Gastrocnemius medialis (tissue), 3 donors: ENCODE results near the genes CNPPD1, GMPPA and INHA.

DNA sequence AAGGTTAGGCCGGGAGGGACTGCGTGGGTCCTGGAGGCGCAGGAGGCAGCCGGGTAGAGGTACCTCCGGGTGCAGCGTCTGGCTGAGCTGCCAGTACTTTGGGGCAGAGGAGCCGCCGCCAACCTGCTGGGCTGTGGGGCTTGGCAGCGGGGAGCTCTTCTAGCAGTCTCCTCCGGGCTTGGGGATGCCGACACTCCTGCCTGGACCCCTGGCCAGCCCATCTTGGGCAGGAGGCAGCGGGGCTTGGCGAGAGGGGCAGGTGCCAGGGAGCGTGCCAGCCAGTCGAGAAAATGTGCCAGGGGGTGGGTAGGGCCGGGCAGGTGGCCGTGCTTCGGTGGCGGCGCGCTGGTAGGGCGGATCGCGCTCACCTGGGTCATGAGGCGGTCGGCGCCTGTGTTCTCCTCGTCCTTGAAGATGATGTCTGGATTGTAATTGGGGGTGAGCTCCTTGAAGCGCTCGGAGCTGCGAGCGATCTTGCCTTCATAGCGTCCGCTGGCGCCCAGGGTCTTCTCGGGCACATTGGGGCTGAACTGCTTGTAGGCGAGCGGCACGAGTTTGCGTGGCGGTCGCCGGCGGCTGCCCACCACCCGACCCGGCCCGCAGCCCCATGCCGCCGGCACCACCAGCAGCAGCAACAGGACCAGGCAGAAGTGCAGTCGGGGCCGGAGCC, 801 bp downstream of the IHH start:
- PRO-cap: no peak
- RAMPAGE, long total RNA, 3 experiments: no peak in any of the 3 experiments

DNA sequence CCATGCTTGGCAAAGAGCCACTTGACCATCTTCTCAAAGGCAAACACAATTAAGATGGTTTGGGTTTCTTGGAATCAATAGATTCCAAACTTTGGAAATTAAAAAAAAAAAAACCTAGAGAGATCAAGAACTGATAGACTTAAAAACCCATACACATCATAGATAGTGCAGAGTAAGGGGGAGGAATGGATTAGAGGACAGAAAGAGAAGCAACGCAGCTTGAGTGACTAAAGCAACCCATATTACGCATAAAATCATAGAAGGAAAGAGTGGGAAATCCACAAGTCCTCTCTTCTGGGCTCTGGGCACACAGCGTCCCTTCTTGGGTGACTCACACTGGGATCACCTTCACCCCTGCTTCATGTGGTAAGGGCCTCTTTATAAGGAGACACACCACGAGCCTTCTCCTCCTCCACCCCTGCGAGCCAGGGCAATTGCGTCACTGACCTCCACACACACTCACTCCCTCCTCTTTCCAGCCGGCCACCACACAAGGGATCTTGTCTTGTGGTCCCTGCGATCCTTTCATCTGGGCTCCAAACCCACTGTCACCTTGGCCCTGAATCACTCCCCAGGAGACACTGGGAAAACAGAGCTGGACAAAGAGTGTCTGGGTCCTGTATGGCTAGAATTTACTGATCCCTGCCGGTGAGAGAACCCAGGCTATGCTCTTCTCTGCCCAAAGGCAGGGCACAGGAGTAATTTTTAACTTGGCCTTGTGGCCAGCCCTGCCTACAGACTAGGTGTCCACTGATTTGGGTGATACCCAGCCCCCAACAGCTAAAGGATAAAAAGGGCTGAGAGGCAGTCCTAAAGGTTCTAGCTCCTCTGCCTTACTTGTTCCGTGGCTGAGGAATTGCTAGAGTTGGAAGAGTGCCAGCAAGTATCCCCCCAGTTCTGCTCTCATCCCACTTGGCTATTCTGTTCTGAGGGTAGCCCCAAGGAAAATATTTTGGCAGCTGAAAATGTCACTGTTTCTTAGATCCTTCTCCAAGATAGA, 35.3 kb downstream of the NHEJ1 start:
- PRO-cap: unidirectional peak, plus-strand start at position 462 of the sequence
- RAMPAGE, long total RNA, 3 experiments: no peak in any of the 3 experiments

DNA sequence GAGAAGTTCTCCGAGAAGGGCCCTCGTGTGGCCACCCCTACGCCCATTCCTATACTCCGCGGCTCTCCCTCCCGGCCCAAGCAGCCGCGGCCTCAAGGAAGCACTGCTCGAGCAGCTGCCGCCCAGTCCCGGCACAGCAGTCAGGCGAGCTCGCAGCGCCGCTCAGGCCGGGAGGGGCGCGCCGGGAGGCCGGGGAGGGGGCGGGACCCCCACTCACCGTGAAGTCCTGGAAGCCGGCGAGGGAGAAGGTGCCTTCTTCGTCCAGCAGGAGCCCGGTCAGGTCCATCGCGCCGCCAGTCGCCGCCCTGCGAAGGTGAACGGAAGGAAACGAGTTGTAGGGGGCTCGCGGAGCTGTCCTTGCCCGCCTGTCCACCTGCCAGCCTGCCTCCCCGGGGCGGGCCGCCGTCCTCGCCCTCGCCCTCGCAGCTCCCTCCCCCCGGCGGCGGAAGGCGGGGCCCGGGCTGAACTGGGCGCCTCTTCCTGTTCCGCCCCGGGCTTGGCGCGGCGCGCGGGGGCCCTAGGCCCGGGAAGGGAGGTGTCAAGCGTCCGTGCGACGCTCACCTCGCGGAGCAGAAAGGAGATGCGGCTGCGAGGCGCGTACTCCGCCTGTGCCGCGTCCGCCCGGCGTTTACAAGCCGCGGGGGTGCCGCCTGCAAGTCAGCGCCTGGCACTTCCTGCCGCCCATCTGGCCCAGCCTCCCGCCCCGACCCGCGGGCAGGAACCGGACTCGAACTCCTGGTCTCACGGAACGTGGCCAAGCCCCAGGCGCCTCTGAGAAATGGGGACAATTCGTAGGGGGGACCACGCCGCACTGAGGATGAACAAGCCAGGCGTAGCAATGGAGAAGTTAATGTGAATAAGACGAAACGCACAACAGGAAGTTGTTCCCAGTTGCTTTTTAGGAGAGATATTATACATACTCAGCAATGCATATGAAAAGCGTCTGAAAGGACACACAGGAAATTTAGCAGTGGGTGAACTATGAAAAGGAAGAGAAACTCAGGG, at the start of gene CNPPD1:
Gene CNPPD1, minus strand, starts transcription at position 383 of the 1,005 bp plus-strand sequence.
- PRO-cap: bidirectional peak, plus-strand start at position 136 of the sequence, minus-strand start at position 142 of the sequence; bidirectional peak, plus-strand start at position 526 of the sequence, minus-strand start at position 406 of the sequence
- RAMPAGE, long total RNA, 3 experiments: start-site peak on the plus strand in 3 of 3 experiments, centred at positions 503 to 528 of the sequence, 12 to 46 reads per replicate; start-site peak on the minus strand in 3 of 3 experiments, centred at positions 386 to 615 of the sequence, 32 to 409 reads per replicate

DNA sequence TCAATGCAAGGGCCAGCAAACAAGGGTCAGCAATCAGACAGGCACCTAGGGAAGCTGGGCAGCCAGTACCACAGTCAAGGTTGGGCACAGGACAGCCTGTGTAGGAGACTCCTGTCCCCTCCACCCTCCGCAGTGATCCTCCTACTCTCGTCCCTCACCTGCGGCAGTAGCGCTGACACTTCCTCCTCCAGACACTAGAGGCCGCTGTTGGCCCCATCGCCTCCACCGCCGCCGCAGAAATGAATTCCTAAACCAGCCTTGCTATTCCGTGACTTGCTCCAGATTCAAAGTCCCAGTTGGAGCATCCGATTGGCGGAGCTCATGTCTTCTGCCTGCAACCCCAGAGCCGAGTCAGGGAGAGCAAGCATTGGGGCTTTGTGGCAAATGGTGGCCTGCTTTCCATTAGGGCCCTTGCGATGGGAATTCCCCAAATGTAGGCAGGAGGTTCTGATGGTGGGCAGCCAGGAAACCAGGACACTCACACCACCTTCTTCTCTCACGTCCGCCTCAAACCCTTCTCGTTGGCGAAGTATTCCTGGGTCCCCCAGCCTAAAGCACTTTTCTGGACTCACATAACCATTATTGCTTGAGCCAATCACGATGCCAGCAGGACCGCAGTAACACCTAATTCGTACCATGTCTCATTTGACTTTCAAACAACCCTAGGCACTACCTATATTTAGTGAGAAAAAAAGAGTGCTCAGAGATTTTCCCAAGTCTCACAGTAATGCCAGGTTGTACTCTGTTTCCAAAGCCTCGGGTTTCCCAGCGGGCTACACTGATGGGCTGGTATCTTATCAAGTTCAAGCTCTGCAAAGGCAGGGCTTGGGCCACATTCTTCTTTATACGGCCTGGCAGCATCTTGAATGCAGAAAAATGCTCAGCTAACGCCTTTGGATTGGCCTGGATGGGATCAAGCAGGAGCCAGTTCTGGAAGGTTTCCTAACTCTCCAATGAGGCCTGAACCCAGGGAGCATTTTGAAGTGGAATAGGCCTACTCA, 1.2 kb upstream of the DNAJB2 start:
- PRO-cap: bidirectional peak, plus-strand start at position 295 of the sequence, minus-strand start at position 134 of the sequence
- RAMPAGE, long total RNA, 3 experiments: no peak in any of the 3 experiments

DNA sequence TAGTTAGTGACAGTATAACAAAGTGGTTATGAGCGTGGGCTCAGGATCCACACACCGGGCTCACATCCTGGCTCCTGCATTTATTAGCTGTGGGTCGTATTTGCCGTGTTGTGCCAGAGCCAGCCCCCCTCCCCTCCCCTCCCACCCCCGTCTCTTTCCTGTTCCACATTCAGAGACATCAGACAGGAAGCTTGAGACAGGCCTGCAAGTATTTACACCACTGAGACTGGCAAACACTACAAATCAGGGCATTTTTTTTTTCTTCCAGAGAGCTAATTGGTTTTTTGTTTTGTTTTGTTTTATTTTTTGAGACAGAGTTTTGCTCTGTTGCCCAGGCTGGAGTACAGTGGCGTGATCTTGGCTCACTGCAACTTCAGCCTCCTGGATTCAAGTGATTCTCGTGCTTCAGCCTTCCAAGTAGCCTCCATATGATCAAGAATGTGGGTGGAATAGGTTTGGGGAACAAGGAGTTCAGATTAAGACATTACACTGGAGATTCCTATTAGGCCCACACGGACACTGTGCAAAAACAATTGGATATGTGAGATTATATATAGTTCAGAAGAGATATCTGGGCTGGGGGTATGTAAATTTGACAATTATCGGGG, 9.5 kb upstream of the DNPEP start:
- PRO-cap: no peak
- RAMPAGE, long total RNA, 3 experiments: no peak in any of the 3 experiments

GRCh38 chr2:219421276-219421794, 3.2 kb downstream of the DES start:
- PRO-cap: no peak
- RAMPAGE, long total RNA, 3 experiments: start-site peak on the plus strand in 3 of 3 experiments, at chr2:219421342-219421560 at its widest, 1,869 to 5,274 reads per replicate

- PRO-cap: no peak
- RAMPAGE, long total RNA, 3 experiments: start-site peak on the plus strand in 3 of 3 experiments, at chr2:219425680-219426545 at its widest, 11,079 to 23,330 reads per replicate; start-site peak on the minus strand in 3 of 3 experiments, at chr2:219426096-219426411 at its widest, 15 to 615 reads per replicate
These were observed 8.1 kb downstream of the DES start for GRCh38 chr2:219425911-219427022.

GRCh38 chr2:219439486-219440089, 4.9 kb downstream of the SPEG start:
- PRO-cap: no peak
- RAMPAGE, long total RNA, 3 experiments: no peak in any of the 3 experiments

GRCh38 chr2:219441048-219441314, 6.3 kb downstream of the SPEG start:
- PRO-cap: no peak
- RAMPAGE, long total RNA, 3 experiments: no peak in any of the 3 experiments

DNA sequence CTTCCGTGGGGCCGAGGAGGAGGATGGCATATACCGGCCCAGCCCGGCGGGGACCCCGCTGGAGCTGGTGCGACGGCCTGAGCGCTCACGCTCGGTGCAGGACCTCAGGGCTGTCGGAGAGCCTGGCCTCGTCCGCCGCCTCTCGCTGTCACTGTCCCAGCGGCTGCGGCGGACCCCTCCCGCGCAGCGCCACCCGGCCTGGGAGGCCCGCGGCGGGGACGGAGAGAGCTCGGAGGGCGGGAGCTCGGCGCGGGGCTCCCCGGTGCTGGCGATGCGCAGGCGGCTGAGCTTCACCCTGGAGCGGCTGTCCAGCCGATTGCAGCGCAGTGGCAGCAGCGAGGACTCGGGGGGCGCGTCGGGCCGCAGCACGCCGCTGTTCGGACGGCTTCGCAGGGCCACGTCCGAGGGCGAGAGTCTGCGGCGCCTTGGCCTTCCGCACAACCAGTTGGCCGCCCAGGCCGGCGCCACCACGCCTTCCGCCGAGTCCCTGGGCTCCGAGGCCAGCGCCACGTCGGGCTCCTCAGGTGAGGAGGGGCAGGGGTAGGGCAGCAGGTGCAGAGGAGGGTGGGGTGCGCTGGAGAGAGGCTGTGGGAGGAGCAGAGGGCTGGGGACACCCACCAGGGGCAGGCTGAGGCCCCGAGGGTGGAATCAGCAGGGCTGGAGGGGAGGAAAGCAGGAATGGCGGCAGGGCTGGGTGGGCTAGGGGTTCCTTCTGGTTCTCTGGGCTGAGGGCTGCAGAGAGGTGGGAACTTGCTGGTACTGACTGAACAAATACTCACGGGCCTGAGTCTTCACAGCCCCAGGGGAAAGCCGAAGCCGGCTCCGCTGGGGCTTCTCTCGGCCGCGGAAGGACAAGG, 11.2 kb upstream of the SPEGNB start:
- PRO-cap: no peak
- RAMPAGE, long total RNA, 3 experiments: no peak in any of the 3 experiments

DNA sequence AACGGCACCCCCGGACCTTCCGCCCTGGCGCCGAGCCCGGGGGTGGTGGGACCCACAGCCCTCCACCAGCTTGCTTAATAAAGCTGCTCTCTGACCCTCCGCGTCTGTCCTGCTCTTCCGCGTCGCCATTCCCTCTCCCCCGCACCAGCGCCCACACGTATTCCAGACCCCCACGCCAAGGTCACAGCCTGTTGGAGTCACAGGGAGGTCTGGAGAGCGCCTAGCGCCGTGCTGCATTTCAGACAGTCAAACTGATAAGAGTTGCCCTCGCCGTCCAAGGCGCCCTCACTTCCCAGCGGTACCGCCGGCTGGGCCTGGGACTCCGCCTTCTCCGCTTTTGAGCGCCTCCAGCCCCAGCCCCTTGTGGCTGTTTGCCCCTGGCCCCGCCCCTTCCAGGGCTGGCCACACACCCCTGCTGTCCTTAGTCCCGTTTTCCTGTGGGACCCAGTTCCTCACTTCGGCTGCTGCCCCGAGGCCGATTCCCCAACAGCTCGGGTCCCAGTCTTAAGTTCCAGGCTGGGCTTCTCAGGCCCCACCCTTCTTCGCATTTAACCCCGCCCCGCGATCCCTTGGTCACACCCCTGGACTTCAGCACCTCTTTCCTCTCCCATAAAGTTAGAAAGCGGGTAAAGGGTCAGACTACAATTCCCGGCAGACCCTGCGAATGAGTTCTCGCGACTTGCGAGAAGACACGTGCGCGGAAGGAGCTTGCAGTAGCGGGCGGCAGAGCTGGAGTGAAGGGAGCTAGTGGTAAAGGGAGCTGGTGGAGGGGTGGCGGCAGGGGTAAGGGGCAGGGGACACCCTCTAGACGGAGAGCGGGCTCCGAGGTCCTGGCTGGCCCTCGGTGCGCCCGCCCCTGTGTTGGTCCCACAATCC, at the start of gene GMPPA:
Gene GMPPA, plus strand, starts transcription at position 703 of the 876 bp plus-strand sequence.
- PRO-cap: bidirectional peak, plus-strand start at position 713 of the sequence, minus-strand start at position 481 of the sequence
- RAMPAGE, long total RNA, 3 experiments: start-site peak on the plus strand in 3 of 3 experiments, centred at positions 706 to 717 of the sequence, 33 to 162 reads per replicate

DNA sequence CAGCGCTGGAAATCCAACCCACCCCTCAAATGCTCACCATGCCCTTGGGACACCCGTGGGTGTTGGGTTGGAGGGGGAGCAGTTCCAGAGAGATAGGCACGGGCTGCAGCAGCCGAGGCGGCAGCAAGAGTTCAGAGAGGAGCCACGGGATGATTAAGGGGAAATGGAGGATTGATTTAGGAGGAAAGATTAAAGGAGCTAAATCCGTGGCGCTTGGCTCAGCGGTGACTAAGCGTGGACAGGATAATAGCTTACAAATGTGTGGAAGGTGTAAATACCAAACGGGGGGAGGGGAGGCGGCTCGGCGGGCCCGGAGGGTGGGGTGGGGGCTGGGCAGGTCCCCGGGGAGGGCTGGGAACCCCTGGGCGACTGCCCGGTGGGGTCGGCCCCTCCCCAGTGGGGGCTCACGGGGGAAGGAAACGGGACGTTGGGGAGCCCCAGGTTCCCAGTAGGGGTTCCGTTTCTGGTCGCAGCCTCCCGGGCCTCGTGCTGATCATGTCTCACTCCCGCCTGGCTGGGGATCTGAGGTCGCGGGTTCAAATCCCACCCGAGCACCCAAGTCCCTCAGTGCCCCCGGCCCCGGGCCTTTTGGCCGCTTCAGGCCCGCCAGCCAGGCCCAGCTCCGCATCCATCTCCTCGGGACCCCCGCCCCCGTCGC, 7.9 kb downstream of the ASIC4 start:
- PRO-cap: no peak
- RAMPAGE, long total RNA, 3 experiments: no peak in any of the 3 experiments

DNA sequence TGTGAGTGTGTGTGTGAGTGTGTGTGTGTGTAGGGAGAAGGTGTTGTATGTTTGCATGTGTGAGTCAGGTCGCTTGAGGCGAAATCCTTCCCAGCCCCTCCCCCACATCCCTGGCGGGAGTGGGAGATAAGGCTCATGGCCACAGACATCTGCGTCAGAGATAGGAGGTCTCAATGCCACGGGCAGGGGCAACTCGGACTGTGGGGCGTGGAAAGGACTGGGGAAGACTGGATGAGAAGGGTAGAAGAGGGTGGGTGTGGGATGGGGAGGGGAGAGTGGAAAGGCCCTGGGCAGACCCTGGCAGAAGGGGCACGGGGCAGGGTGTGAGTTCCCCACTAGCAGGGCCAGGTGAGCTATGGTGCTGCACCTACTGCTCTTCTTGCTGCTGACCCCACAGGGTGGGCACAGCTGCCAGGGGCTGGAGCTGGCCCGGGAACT, at the start of gene INHA:
Gene INHA, plus strand, starts transcription at position 291 of the 438 bp plus-strand sequence.
- PRO-cap: no peak
- RAMPAGE, long total RNA, 3 experiments: no peak in any of the 3 experiments

DNA sequence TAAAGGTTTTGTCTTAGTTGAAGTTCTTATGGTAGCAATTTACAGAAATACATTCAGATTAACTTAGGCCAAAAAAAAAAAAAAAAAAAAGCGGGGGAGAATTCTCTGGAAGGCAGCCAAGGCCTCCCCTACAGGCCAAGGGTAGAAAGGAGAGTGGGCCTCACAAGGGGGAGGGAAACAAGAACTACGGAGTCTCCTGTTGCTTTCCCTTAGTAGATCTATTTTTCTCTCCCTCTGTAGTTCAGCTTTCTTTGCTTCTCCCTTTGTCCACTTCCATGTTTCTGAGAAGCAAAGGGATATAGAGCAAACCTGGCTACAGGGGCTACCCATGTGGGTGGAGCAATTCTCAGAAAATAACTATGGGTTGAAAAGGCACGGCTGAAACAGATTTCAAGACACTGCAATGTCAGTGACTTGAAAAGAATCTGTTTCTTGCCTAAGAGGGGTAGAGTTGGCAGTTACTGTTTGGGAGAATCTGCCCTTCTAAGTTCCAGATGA, 2.3 kb upstream of the STK11IP start:
- PRO-cap: no peak
- RAMPAGE, long total RNA, 3 experiments: no peak in any of the 3 experiments

DNA sequence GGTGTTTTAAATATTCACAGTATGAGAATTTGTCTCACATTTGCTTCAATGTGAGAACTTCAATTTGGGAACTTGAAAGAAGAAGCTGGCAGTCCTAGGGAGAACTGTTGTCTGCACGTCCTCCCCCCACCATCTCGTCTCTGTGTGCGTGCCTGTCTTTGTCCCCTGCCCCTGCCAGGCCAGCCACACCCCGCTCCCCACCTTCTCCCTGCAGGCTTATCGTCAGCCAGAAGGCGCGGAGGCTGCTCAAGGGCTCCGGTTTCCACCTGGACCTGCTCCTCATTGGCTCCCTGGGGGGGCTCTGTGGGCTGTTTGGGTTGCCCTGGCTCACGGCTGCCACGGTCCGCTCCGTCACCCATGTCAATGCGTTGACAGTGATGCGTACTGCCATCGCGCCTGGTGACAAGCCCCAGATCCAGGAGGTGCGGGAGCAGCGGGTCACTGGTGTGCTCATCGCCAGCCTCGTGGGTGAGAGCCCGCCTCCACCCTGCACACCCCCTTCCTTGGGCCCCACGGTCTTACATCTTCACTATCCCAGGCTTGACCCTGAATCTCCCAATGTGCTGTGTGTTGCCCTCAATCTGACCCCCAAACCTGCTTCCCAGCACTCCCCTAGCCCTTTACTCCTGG, 12.0 kb downstream of the SLC4A3 start:
- PRO-cap: no peak
- RAMPAGE, long total RNA, 3 experiments: no peak in any of the 3 experiments

- PRO-cap: bidirectional peak, plus-strand start at chr2:219685327, minus-strand start at chr2:219685237; bidirectional peak, plus-strand start at chr2:219685601, minus-strand start at chr2:219685545
- RAMPAGE, long total RNA, 3 experiments: no peak in any of the 3 experiments
These were observed 57.5 kb downstream of the SLC4A3 start for GRCh38 chr2:219684641-219685719.

GRCh38 chr2:220009799-220010318, 382.4 kb downstream of the SLC4A3 start:
- PRO-cap: no peak
- RAMPAGE, long total RNA, 3 experiments: no peak in any of the 3 experiments

- PRO-cap: no peak
- RAMPAGE, long total RNA, 3 experiments: no peak in any of the 3 experiments
These were observed 142.3 kb downstream of the EPHA4 start for GRCh38 chr2:221429665-221430431.

DNA sequence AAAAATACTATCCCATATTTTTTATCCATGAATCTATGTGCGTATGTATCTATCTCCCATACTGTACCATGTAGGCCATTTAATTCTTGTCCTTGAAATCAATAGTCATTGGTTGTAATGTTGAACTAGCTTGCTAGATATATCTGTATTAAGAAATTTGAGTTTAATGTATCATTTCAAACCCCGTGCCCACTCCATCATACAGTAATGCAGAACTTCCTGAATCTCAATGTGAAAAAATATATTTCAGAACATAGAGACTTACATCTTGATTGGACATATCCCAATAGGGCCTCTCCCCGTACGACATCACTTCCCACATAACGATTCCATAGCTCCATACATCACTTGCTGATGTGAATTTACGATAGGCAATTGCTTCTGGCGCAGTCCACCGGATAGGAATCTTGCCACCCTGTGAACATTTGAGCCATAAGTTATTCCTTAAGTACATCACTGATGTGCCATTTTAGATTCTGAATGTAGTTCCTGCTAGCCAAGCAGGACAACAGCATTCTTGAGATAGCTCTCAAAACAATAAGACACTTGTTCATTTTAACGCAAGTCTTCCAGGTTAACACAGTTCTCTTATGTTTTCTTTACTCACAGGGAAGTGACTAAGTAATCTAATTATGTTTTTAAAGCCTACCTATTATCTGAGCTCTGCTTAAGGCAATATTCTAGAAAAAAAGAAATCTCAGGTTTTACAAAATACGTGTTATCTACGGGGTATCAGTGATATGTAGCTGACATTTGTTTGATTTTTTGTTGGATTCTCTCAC, 138.0 kb downstream of the EPHA4 start:
- PRO-cap: no peak
- RAMPAGE, long total RNA, 3 experiments: no peak in any of the 3 experiments

GRCh38 chr2:221570780-221571482, 1.2 kb downstream of the EPHA4 start:
- PRO-cap: no peak
- RAMPAGE, long total RNA, 3 experiments: no peak in any of the 3 experiments